A673 (cell line): ENCODE measurements around a stretch of chr2.

DNA sequence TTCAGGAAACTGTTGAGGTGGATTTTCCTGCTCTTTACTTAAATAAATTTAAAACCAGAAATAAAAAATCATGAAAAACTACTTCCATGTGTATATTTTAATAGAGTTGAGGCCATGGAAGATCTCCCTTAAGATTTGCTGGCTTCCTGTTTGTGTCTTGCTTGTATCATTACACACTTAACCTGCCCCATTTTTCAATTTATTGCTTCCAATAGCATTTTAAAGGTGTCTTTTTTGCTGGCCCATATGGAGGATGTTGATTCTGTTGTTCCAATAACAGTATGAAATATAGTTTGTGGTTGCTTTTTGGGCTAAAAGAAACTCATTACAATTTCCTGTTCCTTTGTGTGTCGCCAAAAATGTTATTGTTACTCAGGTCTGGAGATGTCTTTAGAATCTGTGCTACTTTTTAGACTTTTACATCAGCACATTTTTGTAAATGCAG lies 234.0 kb upstream of the ITGA4 start:
- PRO-cap, result no peak

- PRO-cap, result no peak
Measured at GRCh38 chr2:181300535-181300907, 156.7 kb upstream of the ITGA4 start.

- PRO-cap, result no peak
Measured at GRCh38 chr2:181308527-181309203, 148.5 kb upstream of the ITGA4 start.

GRCh38 chr2:181309679-181310060 lies 147.5 kb upstream of the ITGA4 start:
- PRO-cap, result no peak

GRCh38 chr2:181311926-181312148 lies 145.3 kb upstream of the ITGA4 start:
- PRO-cap, result no peak

DNA sequence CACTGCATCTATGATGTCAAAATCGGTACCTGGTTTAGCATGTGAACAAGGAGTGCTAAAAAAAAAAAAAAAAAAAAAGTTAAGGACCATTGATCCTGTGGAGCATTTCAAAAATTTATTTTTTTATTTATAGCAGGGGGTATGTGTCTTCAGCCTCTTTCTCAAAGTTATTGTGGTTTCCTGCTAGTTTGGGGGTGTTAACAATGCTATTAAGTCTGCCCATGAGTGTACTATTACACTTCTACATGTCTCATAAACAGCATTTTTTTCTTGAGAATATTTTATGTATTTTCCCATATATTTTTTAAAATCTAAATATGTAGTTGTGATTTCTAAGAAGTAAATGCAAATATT lies 63.0 kb upstream of the ITGA4 start:
- PRO-cap, result no peak

GRCh38 chr2:181460844-181461441 lies 3.8 kb downstream of the ITGA4 start:
- PRO-cap, result no peak

DNA sequence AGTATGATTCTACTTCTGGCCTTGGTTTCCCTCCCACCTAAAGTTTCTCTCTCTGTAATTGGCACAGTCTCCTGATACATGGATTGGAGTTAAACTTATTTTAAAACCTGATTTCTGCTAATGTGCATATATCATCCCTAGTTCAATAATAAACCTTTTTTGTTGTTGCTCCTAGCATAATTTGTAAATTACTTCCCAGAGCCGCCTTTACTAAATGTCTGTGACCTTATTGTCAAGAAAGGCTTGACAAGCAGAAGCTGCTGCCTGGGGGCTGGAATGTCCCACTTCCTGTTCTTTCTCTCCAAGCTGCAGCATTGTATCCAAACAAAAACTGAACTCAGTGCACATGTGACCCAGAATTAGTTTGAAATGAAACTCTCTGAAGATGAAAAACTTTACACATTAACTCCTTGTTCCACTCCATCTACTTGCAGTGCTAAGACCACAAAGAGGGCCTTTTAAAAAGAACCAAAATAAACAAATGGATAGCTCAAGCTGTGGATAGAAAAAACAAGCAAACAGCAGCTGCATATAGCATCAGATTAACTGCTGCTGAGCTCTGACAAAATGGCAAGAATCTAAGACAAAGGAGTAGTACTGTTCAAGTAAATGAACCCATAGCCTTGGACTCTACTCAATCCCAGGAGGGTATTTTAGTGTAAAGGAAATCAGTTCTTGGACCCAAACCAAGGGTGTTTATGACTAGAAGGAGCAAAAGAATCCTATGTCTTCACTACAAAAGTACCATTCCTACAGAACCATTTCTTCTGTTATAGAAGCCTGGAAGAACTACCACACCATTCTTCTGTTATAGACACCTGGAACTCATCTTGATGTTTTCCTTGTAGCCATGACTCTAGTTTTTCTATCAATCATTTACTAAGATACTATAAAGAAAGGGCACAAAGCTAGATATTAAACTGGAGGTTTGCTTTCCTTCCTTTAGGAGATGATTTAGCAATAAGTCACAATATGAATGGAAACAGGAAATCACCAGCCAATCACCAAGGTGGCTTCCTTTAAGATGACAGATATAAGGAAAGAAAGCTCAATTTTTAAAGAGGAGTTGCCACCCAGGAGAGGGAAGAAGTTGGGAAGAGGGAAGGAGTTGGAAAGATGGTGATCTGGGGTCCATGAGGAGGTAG lies 100.0 kb upstream of the NEUROD1 start:
- PRO-cap, result bidirectional peak, plus-strand start at position 402 of the sequence, minus-strand start at position 212 of the sequence; bidirectional peak, plus-strand start at position 766 of the sequence, minus-strand start at position 572 of the sequence

DNA sequence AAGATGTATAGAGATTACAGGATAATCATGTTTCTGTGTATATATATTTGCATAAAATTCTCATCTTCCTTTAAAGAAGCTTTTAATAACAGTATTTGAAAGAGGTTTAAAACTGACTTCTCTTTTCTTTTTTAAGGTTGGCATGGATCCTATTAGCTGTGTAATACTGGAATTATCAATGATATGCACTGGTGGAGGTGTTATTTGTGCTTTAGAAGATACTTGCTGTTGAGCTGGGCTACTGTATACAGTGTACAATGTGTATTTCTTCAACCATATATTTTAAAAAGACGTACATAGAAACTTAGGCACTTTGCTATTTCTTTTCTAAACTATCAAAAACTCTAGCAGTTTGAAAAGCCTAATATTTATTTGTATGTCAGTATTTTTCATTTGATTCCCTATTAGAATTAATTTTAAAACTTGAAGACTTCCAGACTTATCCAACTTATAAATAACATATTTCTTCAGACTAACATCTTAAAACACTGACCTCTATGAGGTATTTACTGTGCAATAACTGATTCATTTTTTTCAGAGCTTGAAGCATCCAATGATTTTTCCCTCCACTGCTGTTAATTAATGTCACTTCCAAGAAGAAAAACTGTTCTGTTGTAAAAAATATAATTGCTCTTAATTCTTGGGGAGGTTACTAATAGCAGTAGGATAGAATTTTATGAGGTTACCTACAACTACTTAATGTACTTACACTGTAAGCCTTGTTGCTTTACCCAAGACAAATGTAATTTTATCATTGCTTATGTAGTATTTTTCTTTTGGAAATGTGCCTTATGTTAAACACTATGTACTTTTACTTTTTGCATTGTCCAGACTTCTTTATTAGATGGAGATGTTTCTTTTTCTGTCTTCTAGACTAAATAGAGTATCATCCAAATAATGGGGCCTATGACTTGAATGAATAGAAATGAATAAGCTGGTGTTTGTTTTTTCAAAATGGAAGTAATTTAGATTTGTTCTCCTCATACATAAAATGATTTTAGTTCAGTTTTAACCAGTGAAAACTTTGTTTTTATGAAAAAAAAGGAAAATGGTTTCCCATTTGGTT lies 38.2 kb downstream of the ITPRID2 start:
- PRO-cap, result no peak

DNA sequence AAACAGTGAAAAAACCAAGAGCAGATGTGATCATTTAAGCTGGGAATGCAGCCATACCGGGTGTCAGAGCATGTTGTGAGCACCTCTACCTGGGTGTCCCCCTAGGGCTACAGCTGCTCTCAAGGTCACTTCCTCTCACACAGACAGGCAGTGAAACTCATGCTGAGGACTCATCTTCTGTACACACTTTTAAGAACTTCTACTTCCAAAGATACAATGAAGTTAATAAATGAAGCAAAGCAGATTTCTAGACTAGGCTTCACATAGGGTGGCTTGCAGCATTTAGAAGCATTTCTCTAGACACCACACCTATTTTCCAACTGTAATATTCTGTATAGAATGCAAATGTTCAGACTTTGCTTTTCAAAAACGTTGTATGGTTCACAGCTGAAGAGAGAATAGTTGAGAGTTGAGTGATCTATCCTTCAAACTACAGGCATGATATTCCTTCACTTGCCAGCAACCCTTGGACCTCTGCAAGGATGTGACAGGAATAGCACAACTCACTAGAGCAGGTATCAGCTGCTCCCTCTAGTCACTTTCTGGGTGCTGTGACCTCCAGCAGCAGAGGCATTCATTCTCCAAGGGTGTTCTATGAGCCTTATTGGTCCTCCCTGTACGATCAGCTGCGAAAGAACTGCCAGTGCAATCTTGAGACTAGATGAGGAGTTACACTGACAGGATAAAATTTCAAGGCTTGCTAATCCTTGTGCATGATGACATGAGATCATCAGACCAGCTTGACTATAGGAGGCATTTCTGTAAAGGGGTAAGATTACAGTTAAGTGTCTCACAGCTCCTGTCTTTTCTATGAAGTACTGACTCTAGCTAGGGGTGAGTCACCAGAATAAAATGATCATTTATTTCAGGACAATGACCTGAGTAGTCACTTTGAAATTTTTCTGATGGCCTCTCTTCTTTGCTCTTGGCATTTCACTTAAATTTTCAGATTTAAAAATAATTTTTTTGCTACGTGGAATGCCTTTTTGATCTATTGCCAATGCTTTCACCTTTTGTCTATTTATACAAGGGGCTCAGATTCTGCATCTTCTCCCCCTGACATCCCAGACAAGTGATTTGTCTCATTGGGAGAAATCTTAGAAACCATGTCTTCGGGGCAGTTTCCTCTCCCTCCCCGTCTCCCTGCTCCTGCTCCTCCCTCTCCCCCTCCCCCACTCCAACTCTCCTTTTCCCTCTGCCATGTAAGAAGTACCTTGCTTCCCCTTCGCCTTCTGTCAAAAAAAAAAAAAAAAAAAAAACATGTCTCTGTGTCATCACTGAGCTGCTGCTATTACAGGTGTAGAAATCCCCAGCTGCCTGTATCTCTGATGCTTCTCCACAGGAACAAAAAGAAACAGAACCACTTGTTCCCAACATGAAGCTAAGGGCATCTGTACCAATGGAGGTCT lies 49.0 kb upstream of the FRZB start:
- PRO-cap, result bidirectional peak, plus-strand start at position 889 of the sequence, minus-strand start at position 544 of the sequence; unidirectional peak, minus-strand start at position 1,074 of the sequence

- PRO-cap, result no peak
Measured at GRCh38 chr2:182925021-182925802, 58.8 kb upstream of the FRZB start.

- PRO-cap, result no peak
Measured at GRCh38 chr2:183081947-183082313, 3.4 kb downstream of the DUSP19 start.

- PRO-cap, result no peak
Measured at GRCh38 chr2:184659919-184660151, 61.5 kb downstream of the ZNF804A start.

DNA sequence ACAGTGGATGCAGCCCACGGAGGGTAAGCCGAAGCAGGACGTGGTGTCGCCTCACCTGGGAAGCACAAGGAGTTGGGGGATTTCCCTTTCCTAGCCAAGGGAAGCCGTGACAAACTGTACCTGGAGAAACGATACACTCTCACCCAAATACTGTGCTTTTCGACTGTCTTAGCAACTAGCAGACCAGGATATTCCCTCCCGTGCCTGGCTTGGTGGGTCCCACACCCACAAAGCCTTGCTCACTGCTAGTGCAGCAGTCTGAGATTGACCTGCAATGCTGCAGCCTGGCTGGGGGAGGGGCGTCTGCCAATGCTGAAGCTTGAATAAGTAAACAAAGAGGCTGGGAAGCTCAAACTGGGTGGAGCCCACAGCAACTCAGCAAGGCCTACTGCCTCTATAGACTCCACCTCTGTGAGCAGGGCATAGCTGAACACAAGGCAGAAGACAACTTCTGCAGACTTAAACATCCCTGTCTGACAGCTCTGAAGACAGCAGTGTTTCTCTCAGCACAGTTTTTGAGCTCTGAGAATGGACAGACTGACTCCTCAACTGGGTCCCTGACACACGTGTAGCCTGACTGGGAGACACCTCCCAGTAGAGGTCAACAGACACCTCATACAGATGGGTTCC lies 448.5 kb upstream of the FSIP2 start:
- PRO-cap, result no peak

DNA sequence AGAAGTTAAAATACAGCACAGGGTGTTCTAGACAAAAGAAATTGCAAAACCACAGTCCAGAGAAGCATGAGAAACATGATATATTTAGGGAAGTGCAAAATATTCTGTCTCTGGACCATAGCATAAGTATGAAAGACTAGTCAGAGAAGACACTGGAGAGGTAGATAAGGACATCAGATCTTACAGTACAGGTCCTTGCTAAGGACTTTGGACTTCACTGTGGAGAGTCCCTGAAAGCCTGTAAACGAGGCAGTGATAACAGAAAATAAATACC lies 43.7 kb downstream of the FSIP2 start:
- PRO-cap, result no peak

GRCh38 chr2:185864373-185865250 lies 126.0 kb downstream of the FSIP2 start:
- PRO-cap, result no peak

GRCh38 chr2:186605064-186605570 lies 15.3 kb downstream of the ITGAV start:
- PRO-cap, result no peak

DNA sequence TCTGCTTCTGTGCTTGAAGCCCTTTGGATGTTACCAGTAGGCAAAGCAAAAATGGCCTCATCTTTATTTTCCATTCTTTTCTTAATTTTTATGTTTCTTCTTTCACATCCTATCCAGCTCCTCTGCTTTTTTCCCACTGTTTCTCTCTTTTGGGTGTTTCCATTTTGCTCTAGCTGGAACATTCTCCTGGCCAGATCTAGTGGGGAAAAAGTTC lies 31.0 kb upstream of the FAM171B start:
- PRO-cap, result no peak

DNA sequence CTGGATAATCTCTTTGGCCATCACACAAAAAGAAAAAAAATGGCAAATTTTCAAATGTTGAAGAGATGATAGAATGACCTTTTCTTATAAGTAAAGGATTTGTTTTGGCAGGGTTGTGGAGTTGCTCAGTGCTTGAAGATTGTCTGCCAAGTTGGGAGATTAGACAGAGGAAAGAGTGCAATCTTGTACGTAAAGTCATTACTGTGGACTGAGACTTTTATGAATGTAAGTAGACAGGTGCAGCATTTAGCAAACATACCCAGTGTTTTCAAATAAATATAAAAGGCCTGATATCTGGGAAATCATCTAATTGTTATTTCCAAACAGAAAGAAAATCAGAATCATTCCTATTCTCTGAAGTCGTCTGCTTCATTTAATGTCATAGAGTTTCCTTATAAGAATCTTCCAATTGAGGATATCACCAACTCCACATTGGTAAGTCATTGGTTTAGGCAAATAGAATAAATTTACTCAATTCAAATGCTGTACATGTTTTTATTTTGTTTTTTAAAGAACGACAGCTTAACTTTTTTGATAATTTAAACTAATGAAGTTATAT lies 18.3 kb upstream of the FAM171B start:
- PRO-cap, result no peak

DNA sequence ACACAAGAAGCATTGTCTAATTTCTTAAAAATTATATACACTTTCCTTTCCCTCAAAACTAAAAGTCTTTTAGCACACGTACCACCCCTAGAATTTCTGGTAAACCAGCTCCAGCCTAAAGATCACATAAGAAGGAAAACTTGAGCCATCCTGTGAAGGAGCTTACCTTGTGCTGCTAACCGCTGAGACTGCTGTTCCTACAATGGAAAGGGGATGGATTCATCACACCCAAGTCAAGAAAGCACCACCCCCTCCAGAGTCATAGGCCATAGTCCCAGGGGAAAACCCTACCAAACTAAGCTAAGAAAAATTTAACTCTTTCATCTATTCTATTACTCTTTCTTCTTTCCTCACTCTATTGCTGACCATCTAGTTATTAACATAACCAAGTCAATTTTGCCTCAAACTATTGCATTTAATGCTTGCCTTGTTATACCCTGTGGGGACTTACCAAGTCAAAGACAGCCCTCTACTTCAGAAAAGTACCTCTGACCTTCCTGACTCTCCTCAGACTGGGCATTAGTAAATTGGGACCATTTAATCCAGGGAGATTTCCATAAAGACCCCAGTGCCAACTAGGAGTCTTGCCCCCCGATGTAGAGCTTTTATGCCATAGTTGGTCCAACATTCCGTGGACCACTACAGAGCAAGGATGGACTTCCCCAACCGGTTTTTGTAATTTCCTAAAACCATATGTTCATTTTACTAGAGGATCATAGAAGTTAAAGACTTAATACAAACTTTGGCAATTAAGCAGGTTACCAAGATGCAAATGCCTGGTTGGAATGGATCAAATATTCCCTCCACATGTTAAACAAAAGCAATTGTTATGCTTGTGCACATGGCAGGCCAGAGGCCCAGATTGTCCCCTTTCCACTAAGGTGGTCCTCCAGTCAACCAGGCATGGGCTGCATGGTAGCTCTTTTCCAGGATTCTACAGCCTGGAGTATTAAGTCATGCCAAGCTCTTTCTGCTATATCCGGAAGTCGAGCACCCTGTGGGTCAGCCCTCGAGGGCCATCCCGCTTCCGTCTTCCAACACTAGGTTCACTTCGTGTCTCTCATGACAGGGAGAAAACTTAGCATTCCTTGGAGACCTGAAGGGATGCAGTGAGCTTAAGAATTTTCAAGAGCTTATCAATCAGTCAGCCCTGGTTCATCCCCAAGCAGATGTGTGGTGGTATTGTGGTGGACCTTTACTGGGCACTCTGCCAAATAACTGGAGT lies 40.4 kb downstream of the TFPI start:
- PRO-cap, result unidirectional peak, minus-strand start at position 204 of the sequence